Epithelial cell of esophagus (primary cell): ENCODE results near the gene ZNF670.

GRCh38 chr1:244851070-244852155, 12.9 kb downstream of the HNRNPU start:
- RRBS, result no CpG with 5 or more reads among the region's 5 CpGs

GRCh38 chr1:244857975-244859146, 6.0 kb downstream of the HNRNPU start:
- RRBS, result no CpG with 5 or more reads among the region's 10 CpGs

DNA sequence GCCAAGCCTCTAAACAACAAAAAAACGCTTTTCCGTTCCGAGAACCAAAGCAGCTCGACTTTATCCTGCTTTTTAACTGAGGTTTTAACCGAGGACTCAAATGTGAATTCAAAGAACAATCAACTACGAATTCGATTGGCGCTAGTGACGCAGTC, 1.7 kb downstream of the HNRNPU start:
- RRBS, result no CpG with 5 or more reads among the region's 9 CpGs

GRCh38 chr1:245550436-245551108, 395.8 kb downstream of the KIF26B start:
- RRBS, result no CpG with 5 or more reads among the region's 11 CpGs

- RRBS, result no CpG with 5 or more reads among the region's 8 CpGs
Observed at GRCh38 chr1:245917748-245918557, 589.1 kb downstream of the SMYD3 start.

DNA sequence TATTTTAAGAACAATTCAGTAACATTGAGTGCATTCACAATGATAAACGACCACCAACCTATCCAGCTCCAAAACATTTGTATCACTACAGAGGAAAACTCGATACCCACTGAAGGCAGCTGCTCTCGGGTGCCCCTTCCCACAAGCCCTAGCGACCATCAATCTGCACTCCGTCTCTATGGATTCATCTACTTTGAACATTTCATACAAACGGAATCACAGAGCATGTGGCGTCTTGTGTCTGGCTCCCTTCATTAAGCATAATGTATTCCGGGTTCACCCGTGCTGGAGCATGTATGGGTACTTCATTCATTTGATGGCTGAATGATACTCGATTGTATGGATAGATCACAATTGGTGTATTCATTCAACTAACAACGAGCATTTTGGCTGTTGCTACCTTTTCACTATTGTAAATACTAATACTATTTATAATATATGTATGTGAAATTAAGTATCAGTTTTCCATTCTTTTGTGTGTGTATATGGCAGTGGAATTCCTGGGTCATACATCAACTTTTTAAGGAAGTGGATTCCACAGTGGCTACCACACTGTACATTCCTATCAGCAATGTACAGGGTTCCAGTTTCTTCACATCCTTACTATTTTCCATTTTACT, 340.2 kb downstream of the SMYD3 start:
- RRBS, result no CpG with 5 or more reads among the region's 11 CpGs

GRCh38 chr1:246249828-246250504, 257.1 kb downstream of the SMYD3 start:
- RRBS, result no CpG with 5 or more reads among the region's 2 CpGs

- RRBS, result no CpG with 5 or more reads among the region's 4 CpGs
Observed at GRCh38 chr1:246417119-246417842, 89.8 kb downstream of the SMYD3 start.

DNA sequence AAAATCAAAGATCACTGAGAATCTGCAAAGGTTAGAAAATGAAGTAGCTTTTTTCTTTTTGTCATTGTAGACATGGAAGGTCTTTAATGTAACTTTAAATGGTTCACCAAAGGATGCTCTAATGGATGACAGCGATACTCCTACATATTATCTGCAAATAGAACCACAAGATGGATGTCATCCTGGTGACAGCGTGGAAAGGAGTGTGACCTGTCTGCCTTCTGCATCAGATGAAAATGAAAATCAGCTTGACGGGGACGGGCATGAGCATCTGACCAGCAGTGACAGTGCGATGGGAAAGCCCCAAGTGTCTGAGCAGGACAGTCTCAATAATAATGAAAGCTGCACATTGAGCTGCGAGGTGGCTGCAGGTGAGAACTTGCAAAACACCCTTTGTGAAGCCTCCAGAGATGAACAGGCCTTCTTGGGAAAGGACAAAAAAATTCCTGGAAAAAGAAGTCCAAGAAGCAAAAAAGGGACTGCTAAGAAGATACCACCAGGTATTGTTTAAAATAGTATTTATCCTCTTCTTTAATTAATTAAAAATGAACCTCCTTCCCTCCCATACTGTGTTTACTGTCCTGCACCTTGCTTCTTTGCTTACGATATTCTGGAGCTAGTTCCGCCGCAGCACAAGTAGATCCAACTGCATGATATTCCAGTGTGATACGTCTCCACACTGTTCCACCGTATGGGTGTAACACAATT, 25.3 kb downstream of the CNST start:
- RRBS, result no CpG with 5 or more reads among the region's 11 CpGs

- RRBS, result no CpG with 5 or more reads among the region's 2 CpGs
Observed at GRCh38 chr1:246677655-246678281, 46.4 kb upstream of the SCCPDH start.

- RRBS, result 3% methylated on average over 6 of the region's 14 CpGs
Observed at GRCh38 chr1:246689563-246690032, 34.6 kb upstream of the SCCPDH start.

- RRBS, result no CpG with 5 or more reads among the region's 6 CpGs
Observed at GRCh38 chr1:246884899-246885872, 46.6 kb downstream of the AHCTF1 start.

DNA sequence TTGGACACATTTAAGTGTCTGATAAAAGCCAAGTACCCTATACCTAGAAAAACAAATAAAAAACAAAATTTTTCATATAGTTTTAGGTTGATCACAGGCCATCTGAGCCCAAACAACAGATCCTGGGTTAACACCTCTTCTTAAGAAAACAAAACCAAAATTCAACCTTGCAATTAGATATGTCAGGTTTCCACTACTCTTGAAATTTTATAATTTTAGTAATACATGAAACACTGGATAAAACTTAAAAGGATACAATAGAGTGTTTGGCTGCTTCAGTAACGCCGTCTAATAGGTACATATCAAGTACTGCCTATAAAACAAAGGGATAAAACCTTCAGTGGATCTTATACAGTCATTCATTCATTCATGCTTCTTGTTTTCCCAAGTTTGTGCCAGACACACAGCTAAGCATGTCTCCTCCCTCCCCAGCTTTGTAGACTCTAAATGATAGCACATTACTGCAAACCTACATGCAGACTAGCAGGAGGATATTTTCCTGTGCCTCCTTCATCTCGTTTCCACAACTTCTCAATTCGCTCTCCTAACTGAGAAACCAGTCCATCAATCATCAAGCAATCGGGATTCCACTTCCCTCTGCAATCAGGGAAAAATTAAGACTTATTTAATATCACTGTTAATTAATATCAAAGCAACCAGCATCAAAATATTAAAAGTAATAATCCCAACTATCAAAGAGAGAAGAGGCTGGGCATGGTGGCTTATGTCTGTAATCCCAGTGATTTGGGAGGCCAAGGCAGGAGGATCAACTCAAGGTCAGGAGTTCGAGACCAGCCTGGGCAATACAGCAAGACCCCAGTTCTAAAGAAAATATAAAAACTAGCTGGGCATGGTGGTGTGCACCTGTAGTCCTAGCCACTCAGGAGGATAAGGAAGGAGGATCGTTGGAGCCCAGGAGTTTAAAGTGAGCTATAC, 43.6 kb downstream of the AHCTF1 start:
- RRBS, result no CpG with 5 or more reads among the region's 7 CpGs

- RRBS, result no CpG with 5 or more reads among the region's 10 CpGs
Observed at GRCh38 chr1:246930631-246931083, 1.1 kb downstream of the AHCTF1 start.

DNA sequence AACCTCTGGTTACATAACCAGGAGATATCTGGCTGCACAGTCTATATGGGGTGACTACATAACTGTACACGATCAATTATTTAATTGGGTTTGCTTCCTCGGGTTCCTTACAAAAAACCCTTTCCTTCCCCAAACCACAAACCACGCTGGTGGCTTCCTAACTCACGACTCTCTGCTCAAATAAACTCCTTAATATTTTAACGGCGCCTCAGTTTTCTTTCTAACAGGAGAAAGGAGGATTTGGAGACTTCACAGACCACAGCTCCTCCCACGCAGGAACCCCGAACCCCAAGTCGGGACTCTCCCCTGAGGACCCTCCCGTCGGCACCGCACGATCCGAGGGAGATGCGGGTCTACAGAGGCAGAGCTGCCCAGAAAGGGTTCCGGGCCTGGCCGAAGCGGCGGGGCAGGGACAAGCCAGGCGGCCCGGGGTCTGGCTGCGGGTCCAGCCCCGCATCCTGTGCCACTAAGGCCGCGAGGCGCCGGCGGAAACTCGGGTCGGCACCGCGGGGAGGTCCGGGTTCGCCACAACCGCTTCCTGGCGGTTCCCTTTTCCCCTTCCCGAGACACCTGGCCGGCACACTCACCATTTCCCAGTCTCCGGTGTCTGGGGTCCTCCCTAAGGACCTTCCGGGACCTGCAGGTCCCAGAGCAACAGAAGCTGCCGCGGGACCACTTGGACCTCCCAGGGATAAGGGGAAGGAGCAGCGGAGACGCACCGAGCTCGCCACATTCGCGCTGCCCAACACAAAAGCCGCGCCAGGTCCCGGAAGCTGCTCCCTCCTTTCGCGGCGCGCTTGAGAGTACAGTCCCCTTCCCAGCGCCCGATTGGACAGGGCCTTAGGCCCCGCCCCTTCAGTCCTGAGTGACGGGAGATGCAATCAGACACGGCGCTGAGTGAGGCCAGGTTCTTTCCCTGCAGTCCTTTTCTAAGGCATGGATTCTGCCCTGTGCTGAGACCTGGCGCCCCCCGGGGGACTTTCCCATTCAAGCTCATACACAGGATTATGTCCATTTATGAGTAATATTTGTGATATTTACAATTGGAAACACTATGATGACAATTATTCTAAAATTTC, at the start of gene ZNF670:
ZNF670 (minus strand) TSS at position 805 of the 1,079 bp plus-strand sequence.
- RRBS, result 1% methylated on average over 18 of the region's 63 CpGs

- RRBS, result no CpG with 5 or more reads among the region's 17 CpGs
Observed at GRCh38 chr1:247079375-247079903, 828 bp upstream of the ZNF670 start.

- RRBS, result no CpG with 5 or more reads among the region's 43 CpGs
Observed at GRCh38 chr1:247171145-247171743, 576 bp downstream of the ZNF124 start.

DNA sequence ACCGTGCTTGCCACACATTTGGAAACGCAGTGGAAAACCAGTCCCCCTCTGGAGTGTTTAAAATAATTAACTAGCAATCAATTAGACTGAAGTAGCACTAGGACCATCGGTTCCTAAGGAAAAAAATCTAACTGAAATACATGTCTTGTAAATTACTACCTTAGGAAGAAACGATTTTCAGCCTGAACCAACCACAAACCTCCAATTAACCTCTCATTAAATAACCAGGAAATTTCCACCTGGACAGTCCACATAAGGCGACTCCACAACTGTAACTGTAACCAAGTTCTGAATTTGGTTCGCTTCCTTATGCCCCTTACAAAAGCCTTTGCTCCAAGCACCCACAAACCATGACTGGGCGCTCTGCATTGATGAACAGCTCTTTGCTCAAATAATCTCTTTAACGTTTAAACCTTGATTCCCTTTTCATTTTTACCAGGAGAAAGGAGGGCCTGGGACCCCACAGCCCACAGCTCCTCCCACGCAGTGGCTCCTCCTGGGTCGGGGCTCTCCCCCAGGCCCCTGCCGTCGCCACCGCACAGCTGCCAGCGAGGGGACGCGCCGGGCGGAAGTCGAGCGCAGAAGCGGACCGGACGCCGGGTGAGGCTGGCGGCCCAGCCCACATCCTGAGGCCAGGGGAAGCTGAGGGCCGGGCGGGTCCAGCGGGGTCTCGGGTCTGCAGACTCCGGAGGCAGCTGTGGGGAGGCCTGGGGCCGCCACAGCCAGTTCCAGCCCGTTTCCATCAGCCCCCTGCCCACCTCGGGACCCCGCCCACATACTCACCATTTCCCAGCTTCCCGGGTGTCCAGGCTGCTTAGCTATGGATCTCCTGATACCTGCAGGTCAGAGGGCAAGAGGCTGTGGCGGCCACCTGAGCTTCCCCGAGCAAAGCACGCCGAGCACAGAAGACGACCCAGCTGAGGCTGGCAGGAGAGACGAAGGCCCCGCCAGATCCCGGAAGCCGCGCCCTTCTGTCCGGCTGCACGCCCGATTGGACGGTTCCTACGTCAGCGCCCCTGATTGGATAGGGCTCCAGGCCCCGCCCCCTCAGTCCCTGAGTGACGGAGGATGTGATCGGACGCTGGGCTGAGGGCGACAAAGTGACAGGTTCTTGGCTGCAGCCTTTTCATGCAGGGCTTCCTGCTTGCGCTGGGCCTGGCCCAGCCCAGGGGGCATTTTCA, 38.5 kb upstream of the ZNF124 start:
- RRBS, result 3% methylated on average over 6 of the region's 57 CpGs

GRCh38 chr1:247220426-247220818, 48.6 kb upstream of the ZNF124 start:
- RRBS, result no CpG with 5 or more reads among the region's 29 CpGs

- RRBS, result no CpG with 5 or more reads among the region's 6 CpGs
Observed at GRCh38 chr1:247243433-247243897, 71.6 kb upstream of the ZNF124 start.